Suprapubic skin (tissue), 4 donors: ENCODE measurements around the genes DEFB129, SLC52A3 and SDCBP2.

DNA sequence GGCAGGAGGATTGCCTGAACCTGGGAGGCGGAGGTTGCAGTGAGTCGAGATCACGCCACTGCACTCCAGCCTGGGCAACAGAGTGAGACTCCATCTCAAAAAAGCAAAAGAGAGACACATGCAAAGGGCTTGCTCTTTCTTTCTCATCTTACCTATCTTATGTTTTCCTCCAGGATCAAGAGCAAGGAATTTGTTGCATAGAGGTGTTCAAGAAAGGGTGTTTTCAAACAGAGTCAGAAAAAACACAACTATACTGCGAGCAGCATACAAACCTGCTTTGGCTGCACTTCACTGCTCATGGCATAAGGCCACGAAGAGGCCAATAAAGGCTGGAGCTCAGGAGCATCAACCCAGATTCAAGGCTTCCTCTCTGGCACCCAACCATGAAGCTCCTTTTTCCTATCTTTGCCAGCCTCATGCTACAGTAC lies at the start of gene DEFB129:
DEFB129 (plus strand) TSS at position 353 of the 428 bp plus-strand sequence.
- PRO-cap: no peak
- RAMPAGE, long total RNA, 4 experiments: no peak in any of the 4 experiments

DNA sequence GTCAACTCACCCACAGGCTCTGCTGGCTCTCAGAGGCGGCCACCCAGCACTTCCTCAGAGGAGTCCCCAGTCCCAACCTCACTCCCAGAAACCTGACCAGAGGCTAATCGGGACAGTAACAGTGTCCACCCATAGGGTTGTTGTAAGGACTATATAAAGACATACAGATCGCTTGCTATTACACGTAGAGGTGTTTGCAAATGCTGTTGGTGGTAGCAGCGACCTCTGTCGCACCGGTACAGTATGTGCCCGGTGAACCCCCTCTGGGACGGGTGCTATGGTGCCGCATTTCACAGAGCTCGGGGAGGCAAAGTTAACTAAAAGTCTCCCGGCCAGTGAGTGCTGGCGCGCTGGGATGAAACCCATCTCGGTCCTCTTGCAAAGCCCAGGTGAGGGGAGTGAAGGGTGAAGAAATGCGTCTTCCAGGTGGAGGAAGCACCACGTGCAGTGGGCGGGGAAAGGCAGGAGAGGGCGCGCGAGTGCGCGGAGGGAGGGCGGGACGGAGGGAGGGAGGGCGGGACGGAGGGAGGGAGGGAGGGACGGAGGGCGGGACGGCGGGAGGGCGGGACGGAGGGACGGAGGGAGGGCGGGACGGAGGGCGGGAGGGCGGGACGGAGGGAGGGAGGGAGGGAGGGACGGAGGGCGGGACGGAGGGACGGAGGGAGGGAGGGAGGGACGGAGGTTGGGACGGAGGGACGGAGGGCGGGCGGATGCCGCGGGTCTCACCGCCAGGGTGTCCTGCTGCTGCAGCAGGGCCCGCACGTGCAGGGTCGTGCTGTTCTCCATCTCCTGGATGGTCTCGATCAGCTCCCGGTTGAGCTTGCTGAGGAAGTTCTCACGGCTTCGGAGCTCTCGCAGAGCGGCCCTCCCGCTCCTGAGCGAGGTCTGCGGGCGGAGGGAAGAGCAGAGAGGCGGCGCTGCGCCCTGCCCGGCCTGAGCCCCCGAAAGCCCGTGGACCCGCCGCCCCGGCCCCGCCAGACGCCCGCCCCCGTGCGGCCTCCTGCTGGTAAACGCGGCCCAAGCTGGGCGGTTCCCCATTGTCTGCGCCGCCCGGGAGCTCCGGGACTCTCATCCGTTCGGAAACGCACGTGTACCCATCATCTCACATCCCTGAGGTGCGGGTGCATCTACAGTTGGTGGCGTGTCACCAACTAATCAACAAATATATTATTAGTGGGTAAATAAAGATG lies 11.7 kb downstream of the C20orf96 start:
- PRO-cap: no peak
- RAMPAGE, long total RNA, 4 experiments: no peak in any of the 4 experiments

DNA sequence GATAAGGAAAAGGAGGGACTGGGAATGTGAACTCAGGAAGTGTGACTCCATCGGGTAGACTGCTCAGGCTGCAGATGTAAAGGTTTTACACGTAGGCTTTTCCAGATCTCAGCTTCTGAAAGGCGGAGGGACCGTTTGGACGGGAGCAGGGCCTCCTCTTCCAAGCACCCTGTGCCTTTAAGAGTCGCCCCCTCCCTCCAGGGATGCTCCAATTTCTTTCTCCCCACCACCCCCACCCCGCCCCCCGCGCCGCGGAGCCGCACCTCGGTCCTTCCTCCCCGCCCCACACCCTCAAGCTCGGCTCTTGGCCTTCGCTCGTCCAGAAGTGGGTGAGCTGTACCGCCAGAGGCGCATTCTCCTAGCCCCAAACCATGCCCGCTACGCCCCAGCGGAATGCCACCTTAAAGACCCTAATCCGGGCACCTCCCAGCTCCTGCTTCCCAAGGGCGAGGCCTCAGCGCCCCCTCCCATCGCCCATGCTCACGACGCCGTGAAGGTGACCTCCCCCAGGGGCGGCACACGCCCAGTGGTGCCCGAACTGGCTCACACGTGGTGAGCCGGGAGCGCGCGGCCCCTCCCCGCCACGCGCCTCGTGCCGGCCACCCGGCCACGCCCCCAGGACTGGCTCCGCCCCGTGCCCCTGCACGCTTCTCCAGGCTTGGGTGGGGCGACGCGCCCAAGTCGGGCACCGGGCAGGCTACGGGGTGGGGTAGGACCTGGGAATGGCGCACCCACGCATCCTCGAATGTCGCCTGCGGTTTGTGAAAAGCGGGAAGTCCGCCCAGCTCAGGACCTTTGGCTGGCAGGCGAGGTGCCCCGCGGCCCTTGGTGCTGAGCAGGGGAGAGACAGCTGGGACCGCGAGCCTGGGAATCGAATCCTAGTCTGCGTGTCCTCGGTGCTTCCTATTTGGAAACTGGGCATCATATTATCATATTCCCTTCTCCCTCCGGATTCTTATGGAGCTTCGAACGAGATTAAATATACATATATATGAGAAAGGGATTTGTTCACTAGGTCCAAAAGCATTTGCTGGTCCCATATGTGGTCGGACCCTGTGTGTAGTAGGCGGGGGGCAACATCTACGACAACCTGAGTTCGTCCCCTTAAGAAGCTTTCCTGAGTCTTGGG lies 1.0 kb upstream of the SOX12 start:
- PRO-cap: bidirectional peak, plus-strand start at position 679 of the sequence, minus-strand start at position 528 of the sequence
- RAMPAGE, long total RNA, 4 experiments: no peak in any of the 4 experiments

GRCh38 chr20:332235-333526 lies 7.3 kb downstream of the SOX12 start:
- PRO-cap: no peak
- RAMPAGE, long total RNA, 4 experiments: no peak in any of the 4 experiments

- PRO-cap: no peak
- RAMPAGE, long total RNA, 4 experiments: no peak in any of the 4 experiments
Measured at GRCh38 chr20:365960-366423, 14.6 kb upstream of the TRIB3 start.

DNA sequence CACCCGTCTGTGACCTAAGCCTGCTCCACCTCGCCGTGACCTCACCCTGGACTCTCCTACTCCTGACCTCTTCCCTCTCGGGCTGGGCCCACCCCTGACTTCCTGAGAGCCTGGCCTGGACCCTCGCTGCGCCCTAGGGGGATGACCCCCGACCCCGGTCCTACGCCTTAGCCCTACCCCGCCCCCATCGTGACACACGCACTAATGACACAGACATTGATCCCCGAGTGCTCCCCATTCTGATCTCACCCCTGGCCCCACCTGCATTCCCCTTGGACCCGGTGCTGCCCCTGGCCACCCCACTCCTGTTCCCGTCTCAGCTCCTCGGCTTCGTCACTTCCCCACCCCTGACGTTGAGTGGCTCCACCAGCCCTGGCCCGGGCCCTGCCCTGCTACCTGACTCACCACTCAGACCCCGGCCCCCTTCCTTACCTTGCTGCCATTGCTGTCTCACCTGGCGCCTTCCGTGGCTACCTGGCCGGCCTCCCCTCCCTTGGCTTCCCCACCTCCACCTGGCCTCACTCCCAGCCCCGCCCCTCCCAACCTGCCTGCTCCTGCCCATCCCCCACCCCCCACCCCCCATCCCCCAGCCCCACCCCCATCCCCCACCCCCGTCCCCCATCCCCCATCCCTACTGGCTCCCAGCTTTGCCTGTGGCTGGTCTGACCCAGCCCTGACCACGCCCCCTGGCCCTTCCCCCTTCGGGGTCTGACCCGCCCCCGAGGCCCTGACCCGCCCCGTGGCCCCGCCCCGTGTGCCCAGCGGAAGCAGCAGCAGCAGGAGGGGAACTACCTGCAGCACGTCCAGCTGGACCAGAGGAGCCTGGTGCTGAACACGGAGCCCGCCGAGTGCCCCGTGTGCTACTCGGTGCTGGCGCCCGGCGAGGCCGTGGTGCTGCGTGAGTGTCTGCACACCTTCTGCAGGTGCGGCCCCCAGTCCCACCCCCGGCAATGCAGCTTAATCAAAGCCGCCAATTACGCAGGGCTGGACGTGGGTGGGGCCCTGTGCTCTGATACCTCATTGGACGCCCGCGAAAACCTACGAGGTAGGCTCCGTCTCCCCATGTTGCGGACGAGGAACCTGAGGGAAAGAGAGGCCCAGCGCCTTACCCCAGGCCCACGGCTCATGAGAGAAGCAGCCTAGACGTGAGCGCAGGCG lies 12.4 kb downstream of the RBCK1 start:
- PRO-cap: no peak
- RAMPAGE, long total RNA, 4 experiments: no peak in any of the 4 experiments

GRCh38 chr20:437690-438217 lies 24.6 kb downstream of the TBC1D20 start:
- PRO-cap: no peak
- RAMPAGE, long total RNA, 4 experiments: no peak in any of the 4 experiments

- PRO-cap: no peak
- RAMPAGE, long total RNA, 4 experiments: no peak in any of the 4 experiments
Measured at GRCh38 chr20:444928-445206, 17.5 kb downstream of the TBC1D20 start.

DNA sequence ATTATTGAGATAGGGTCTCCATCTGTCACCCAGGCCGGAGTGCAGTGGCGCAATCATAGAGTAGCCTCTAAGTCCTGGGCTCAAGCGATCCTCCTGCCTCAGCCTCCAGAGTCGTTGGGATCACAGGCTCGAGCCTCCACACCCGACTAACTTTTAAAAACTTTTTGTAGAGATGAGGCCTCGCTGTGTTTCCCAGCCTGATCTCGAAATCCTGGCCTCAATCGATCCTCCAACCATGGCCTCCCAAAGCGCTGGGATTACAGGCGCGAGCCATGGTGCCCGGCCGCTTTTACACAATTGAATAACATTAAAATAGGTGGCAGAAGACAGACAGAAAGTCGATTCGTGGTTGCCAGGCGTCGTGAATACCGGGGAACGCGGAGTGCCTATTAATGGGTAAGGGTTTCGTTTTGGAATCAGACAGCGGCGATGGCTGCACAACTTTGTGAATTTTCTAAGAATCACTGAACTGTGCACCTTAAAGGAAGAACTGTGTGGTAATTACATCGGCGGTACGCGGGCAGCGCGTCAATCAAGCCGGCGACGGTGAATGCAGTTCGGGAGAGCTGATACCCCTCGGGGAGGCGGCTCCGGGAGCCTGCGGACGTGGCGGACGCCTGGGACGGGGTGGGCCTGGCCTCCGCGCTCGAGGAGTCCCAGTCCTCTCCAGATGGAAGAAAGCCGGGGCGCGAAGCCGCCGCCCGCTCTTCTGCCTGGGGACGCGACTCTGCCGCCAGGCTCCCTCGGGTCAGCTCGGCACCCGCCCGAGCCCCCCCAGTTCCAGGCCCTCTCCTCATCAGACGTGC lies 753 bp downstream of the TBC1D20 start:
- PRO-cap: unidirectional peak, plus-strand start at position 669 of the sequence
- RAMPAGE, long total RNA, 4 experiments: no peak in any of the 4 experiments

DNA sequence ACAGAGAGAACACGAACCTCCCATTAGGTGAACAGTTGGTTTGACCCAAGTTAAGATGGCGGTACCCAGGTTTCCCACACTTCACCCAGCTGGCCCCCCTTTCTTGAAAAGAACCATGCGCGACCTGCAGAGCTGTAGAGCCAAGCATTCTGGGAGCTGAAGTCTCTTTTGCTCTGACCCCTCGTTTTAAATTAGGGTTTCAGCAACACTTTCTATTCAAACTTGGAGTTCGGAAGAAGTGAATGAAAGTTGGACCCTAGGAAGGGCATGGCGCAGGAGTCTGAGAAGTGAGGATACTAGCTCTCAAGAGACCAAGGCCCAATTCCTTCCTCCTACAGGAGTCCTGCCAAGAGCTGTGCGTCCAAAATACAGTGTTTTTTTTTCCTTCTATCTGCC lies 437 bp upstream of the CSNK2A1 start:
- PRO-cap: no peak
- RAMPAGE, long total RNA, 4 experiments: no peak in any of the 4 experiments

GRCh38 chr20:595381-596017 lies 14.6 kb downstream of the TCF15 start:
- PRO-cap: no peak
- RAMPAGE, long total RNA, 4 experiments: no peak in any of the 4 experiments

GRCh38 chr20:653858-654355 lies 907 bp upstream of the SRXN1 start:
- PRO-cap: no peak
- RAMPAGE, long total RNA, 4 experiments: no peak in any of the 4 experiments

DNA sequence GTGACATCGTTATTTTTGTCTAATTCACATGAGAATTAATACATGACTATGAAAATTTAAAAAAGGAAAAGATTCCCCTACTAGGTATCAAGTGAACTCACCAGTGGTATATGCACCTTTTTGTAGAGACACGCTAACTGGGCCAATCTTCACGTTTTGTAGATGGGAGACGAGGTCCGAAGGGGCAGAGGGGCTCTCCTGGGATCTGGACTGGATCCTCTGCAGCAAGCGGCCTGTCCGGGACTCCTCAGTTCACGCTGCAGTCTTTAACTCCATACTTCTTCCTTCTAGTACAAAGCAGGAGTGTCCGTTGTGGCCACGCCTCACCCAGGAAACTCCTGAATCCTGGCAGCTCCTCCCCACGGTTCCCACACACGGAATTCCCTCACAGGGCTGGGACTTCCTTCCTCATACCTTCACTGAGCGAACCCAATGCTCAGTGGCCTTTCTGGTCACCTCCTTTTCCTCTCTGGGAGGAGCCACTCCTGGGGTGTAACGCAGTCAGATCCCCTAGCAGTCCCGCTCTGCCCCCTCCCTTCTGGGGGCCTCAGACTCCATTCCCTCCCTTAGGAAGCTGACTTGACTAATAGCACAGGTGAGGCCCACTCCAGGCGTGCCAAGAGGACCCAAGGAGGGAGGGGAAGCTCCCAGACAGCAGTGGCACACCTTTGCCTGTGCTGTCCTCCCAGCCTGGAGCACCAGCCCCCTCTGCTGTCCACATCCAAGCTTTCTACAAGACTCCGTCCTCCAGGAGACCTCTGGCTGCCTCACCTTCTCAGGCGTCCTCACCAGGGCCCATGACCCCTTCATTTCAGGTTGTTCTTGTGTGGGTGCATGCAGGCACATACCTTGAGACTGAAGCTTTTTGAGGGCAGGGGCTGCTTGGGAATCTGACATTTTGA lies at the start of gene SLC52A3:
SLC52A3 (minus strand) TSS at position 305 of the 902 bp plus-strand sequence.
- PRO-cap: unidirectional peak, minus-strand start at position 276 of the sequence
- RAMPAGE, long total RNA, 4 experiments: no peak in any of the 4 experiments

DNA sequence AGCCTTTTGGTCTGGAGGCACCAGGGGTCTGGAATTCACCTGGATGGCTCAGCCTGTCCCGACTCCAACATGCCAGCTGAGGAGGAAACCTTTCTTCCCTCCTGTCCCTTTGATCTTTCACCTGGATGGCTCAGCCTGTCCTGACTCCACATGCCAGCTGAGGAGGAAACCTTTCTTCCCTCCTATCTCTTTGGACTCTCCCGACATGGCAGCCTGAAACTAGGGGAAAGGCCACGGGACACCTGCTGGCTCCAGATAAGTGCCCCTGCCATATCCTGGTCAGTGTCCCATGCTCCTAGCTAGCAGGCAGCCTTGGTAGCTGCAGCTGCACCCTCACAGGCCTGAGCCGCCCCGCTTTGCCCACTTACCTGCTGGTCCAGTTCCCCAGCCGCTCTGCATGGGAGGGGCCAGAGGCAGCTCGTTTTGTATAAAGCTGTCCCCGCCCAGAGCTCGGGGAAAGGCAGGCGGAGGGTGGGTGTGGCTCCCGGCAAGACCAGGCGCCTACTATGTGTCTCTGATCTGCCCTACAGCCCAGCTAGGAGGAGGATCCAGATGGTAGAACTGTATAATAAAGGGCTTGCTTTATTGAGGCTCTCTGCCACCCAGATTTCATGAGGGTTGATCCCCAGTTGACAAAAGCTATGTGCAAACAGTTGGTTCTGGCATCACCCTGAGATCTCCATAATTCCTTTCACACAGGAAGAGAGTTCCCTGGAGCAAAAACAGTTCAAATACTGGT lies 7.5 kb upstream of the SLC52A3 start:
- PRO-cap: unidirectional peak, minus-strand start at position 397 of the sequence
- RAMPAGE, long total RNA, 4 experiments: start-site peak on the minus strand in 1 of 4 experiments, centred at position 400 of the sequence, 9 reads per replicate

DNA sequence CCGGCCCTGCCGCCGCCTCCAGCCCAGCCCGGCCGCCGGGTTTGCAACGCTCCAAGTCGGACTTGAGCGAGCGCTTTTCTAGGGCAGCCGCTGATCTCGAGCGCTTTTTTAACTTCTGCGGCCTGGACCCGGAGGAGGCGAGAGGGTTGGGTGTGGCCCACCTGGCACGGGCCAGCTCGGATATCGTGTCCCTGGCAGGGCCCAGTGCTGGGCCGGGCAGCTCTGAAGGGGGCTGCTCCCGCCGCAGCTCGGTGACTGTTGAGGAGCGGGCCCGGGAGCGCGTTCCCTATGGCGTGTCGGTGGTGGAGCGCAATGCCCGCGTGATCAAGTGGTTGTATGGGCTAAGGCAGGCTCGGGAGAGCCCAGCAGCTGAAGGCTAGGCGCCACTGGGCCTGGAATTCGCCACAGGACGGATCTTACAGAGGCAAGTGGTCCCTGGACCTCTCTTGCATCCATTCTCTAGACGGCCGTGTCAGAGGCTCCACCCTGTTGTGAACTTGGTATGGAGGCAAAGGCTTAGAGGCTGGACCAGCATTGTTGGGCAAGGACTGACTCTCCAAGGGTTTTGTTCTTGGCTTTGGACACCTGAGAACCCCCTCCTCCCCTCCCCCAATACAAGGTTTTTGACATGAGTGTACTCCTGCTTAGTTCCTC lies 11.9 kb downstream of the FAM110A start:
- PRO-cap: no peak
- RAMPAGE, long total RNA, 4 experiments: no peak in any of the 4 experiments

- PRO-cap: no peak
- RAMPAGE, long total RNA, 4 experiments: no peak in any of the 4 experiments
Measured at GRCh38 chr20:881413-881789, 34.7 kb downstream of the ANGPT4 start.

DNA sequence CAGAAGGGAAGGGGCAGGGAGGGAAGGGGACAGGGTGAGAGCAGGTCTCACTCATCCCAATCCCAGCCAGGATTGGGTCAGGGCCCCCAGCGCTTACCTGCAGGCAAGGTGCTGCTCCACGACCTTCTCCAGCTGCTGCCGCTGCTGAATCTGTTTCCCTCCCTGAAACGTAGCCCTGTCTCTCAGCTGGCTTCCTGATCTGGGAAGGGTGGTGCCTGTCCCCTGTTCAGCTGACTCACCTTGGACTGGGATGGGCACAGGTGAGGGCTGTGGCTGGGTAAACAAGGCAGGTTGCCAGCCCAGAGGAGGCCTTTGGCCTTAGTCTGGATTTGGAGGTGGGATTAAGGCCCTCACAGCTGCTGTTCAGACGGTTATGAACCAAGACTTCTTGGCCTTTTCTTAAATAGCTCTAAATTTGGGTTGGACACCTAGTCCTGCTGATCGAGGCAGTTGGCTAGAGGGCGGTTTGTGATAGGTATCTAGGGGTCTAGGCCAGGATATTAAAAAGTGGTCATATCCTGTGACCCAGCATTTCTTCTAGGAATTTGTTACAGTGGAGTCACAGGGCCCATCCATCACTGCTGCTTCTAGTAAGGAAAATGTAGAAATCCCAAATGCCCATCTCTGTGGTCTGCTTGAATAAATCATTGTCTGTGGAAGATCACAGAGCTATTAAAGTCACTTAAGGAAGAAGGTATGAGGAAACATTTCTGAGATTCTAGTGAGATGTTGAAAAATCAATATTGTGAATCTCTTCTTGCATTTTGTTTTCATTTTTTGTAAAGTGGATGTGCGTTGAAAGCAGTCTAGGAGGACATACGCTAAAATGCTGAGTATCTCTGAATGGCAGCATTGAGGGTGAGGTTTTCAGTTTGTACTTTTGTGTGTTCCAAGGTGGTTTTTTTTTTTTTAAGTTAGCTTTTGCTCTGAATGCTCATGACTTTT lies at the start of gene SDCBP2:
SDCBP2 (minus strand) TSS at position 152 of the 945 bp plus-strand sequence.
- PRO-cap: bidirectional peak, plus-strand start at position 353 of the sequence, minus-strand start at position 152 of the sequence
- RAMPAGE, long total RNA, 4 experiments: start-site peak on the plus strand in 1 of 4 experiments, centred at position 570 of the sequence, 16 reads per replicate; start-site peak on the minus strand in 4 of 4 experiments, centred at positions 166 to 174 of the sequence, 486 to 1,248 reads per replicate

DNA sequence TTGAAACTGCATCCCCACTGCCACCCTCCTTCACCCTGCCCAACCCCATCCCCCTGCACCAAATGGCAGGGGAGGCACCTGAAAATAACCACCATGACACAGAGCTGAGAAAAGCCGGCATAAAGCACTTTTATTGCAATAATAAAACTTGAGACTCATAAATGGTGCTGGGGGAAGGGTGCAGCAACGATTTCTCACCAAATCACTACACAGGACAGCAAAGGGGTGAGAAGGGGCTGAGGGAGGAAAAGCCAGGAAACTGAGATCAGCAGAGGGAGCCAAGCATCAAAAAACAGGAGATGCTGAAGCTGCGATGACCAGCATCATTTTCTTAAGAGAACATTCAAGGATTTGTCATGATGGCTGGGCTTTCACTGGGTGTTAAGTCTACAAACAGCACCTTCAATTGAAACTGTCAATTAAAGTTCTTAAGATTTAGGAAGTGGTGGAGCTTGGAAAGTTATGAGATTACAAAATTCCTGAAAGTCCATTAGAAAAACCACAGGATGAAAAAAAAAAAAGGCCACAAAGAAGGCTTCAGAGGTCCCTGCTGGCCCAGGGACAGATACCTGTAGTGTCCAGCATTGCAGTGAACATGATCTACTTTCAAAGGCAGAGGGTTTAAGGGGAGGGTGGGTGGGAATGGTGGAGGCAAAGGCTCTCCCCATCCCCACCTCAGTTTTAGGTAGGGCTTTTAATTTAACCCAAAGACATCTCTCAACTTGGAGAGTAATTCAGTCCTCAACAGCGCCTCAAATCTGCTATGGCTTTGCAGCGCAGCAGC lies 23.8 kb downstream of the FKBP1A start:
- PRO-cap: no peak
- RAMPAGE, long total RNA, 4 experiments: no peak in any of the 4 experiments

GRCh38 chr20:1427344-1428320 lies 34.8 kb upstream of the FKBP1A start:
- PRO-cap: no peak
- RAMPAGE, long total RNA, 4 experiments: no peak in any of the 4 experiments

DNA sequence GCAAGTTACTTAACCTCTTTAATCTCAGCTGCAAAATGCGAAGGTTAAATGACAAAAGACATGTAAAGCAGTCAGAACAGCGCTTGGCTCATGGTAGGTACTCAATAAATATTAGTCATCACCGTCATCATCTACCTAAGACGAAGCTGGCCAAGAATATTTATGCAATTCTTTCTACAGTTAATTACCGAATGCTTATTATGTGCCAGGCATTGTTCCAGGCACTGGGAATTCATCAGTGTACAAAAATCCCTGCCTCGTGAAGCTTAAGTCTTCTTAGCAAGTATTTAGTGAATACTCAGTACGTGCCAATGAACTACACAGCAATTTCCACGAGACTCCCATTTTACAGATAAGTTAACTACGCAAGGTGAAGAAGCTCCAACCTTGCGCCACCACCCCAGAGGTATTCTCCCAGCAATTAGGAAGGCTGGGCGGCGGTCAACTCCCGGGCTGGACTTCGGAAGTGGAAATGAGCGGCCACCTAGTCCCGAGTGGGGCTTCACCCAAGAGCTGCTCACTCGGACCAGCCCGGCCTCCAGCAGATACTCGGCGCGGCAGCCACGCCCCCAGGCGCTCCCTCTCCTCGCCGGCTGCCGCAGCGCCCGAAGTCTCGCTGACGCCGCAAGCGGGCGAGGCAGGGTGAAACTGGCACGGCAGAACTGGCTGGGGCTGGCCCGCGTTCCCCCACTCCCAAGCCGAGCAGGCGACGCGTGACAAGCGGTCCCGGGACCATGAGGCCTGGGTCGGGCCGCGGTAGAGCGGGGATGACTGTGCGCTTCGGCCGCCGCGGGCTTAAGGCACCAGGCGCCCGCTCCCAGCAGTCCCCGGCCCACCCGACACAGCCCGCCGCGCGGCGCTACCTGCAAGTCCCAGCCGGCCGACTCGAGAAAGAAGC lies 543 bp downstream of the NSFL1C start:
- PRO-cap: bidirectional peak, plus-strand start at position 608 of the sequence, minus-strand start at position 510 of the sequence
- RAMPAGE, long total RNA, 4 experiments: no peak in any of the 4 experiments